ENCODE results near the genes FAM50A, H2AB1 and FUNDC2.

GRCh38 chrX:154353712-154354768 lies 20.4 kb downstream of the FLNA start:
- RRBS: no CpG with 5 or more reads among the region's 25 CpGs

GRCh38 chrX:154377872-154378405 lies 1.2 kb upstream of the EMD start:
- RRBS: 5% methylated on average over 4 of the region's 39 CpGs

DNA sequence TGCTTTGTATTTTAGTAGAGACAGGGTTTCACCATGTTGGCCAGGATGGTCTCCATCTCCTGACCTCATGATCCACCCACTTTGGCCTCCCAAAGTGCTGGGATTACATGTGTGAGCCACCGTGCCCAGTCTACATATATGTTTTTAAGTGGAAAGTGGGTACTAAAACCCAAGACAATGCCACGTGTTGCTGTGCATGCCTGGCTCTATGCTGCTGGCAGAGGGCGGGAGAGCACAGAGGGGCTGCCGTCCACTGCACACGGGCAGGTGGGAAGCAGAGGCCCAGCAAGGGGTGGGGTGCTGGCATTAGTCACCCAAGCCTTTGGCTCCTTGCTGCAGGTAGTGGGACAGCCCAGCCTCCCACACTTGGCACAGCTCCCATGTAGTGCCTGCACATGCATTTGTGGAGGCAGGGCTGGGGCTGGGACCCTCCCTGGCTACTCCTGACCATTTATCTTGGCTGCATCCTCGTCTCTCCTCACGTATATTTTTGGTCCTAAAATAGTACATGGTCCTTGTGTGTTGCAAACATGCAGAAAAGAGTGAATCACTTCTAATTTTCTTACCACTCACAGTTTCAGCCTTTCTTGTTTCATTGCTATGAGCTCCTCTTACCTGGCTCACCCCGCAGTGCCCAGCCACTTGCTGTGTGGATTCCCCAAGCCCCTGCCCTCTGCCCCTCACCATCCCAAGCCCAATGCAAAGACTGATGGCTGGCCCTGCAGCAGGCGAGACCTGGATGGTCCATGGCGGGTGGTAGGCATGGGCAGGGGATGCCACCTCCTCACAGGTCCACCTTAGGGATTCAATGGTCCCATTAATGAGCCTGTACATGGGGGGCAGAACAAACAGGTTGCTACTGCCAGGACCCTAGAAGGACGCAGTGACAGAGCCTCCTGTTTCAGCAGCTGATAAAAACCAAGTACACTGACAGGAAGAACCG lies 3.7 kb downstream of the EMD start:
- RRBS: no CpG with 5 or more reads among the region's 12 CpGs

GRCh38 chrX:154418388-154419156 lies 7.2 kb downstream of the TAFAZZIN start:
- RRBS: no CpG with 5 or more reads among the region's 10 CpGs

DNA sequence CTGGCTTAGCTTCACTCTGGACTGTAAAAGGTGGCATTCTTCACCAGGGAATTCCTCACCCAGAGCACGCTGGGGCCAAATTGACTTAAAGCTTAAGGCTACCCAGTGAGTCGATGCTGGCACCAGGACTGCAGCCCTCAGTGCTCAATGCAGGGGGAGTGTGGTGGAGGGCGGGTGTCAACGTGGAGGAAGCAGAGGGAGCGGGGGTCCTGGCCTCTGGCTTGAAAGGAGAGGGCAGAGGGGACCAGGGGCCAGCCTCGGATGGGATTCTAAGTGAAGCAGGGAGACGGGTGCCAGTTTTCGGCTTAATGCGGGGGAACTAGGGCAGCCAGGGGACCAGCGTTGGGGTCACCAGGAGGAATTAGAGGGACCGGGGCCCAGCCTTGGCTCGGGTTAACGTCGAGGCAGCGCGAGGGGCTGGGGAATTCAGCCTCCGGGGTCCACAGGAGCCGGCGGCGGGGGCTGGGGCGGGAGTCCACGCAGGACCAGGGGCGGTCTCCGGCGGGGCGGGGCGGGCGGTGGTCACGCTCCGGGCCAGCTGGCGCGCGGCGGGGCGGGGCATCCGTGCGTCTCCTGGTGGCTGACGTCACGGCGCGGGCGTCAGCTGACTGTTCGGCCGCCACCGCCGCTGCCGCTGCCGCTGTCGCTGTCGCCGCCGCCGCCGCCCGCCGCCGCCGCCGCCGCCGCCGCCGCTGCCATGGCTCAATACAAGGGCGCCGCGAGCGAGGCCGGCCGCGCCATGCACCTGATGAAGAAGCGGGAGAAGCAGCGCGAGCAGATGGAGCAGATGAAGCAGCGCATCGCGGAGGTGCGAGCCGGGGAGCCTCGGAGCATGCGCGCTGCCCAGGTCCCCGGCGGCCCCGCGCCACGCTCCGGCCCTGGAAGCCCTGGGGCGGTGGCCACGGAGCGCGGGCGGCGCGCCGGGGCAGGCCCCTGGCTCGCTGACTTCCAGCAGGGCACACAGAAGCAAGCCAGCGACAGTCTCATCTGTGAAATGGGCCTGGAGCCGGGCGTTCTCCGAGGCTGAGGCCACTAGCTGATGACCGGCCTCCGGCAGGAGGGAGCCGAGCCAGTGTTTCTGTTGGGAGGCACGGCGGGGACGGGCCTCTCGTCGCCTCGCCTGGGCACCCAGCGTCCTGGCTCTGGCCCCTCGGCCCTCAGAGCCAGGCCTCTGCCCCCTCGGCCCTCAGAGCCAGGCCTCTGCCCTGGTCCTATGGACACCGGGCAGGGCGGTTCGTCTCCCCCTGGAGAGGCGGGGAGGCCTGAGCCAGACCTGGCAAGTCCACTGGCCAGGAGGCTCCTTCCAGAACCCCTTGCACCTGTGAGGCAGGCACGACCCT lies at the start of gene FAM50A:
Gene FAM50A, plus strand, starts transcription at position 603 of the 1,340 bp plus-strand sequence.
- RRBS: 3% methylated on average over 44 of the region's 117 CpGs

DNA sequence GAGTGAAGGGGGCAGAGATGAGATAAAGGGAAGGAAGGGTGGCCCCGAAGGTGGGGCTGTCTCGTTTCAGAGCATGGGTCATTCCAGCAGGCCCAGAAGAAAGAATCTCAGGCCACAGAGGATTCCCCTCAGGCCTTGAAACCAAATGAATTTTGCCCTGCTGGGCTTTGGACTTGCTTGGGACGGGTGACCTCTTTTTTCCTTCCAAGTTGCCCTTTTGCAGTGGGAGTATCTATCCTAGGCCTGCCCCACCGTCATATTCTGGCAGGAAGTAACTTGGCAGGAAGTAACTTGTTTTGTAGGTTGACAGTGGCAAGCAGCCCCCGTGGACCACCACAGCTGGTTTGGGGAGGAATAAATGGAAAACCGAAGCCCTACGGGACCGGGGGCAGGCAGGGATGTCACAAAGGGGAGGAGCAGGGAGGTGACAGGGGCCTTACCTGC lies 4.6 kb downstream of the FAM3A start:
- RRBS: no CpG with 5 or more reads among the region's 8 CpGs

GRCh38 chrX:154884877-154885232 lies at the start of gene H2AB1:
Gene H2AB1 (plus strand): TSS chrX:154884972.
- RRBS: no CpG with 5 or more reads among the region's 33 CpGs

- RRBS: 1% methylated on average over 27 of the region's 89 CpGs
Observed at GRCh38 chrX:155026750-155027707, at the start of gene FUNDC2. Gene FUNDC2 (plus strand): TSS chrX:155026844.

- RRBS: no CpG with 5 or more reads among the region's 4 CpGs
Observed at GRCh38 chrX:155330847-155331430, 3.5 kb downstream of the CLIC2 start.

DNA sequence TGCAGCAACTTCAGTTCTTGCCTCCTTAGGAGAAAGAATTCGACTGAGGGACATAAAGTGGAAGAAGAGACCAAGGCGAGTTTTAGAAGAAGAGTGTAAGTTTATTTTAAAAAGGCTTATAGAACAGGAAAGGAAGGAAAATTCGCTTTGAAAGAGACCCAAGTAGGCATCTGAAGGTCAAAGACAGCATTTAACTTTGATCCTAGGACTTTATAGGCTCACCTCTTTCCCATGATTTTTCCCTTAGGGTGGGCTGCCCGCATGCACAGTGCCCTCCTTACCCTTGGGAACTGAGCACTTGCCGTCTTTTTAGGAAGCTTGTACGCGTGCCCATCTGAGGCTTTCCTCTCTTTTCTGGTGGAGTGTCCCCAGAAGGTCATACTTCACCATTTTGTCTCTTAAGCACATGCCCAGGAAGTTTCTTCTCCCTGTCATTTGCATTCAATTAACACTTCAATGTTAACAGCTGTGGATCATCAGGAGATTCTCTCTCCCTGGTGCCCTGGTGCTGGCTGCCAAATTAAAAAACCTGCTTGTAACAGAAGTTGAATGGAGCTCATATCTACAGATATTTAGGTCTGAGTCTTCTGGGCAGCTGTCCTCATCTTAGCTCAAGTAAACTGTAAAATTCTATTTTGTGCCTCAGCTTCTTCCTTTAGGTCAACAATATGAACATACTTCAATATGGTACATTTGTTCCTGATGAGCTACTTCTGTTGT lies 38.4 kb upstream of the IL9R start:
- RRBS: no CpG with 5 or more reads among the region's 7 CpGs

Data from AG04449 (cell line).